HGPS cell (cell line): ENCODE measurements around a stretch of chr15.

DNA sequence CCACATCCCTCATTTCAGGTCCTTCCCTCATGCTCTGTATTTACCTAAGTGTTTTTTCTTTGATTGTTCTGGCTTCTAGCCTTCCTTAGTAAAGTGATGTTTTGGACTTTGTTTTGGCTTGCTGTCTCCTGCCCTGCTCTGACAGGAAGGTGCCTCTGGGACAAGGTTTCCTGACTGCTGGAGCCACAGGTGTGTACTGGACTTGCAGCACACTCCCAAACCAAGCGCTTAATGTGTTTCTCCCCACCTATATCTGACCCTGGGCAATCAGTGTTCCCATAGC lies 30.0 kb upstream of the ALDH1A2 start:
- RRBS, result no CpG with 5 or more reads among the region's 1 CpG

GRCh38 chr15:58145982-58147266 lies 8.2 kb downstream of the AQP9 start:
- RRBS, result no CpG with 5 or more reads among the region's 14 CpGs

DNA sequence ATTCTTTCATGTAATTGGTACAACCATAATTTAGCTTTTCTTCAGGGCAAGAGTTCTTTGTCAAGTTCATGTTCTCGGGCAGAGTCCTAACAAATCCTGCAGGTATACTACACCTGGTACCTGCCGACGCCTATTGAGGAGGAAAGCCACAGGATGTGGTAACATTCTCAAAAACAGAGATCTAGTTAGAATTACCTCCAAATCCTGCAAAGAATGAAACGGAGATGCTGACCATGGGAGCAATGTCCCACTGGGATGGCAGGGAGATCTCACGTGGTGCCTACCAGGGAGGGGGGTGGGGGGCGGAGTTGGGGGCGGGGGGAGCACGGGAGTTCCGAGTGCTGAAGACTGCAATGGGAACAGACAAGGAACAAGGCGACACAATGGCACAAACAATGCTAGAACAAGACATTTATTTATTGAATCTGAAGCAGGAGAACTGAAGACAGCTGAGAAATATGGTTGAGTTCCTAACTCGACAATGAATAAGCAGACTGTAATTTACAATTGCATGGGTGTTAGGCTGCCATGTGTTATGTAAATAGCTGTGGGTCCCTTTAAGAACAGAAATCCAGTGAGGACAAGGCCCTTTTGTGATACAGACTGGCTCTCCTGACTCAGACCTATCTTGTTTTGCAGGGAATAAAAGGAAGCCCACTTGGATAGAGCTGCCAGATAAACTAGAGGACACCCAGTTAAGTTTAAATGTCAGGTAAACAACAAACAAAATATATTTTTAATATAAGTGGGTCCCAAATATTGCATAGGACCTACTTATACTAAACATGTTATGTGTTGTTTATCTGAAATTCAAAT lies 91.1 kb downstream of the AQP9 start:
- RRBS, result no CpG with 5 or more reads among the region's 11 CpGs

DNA sequence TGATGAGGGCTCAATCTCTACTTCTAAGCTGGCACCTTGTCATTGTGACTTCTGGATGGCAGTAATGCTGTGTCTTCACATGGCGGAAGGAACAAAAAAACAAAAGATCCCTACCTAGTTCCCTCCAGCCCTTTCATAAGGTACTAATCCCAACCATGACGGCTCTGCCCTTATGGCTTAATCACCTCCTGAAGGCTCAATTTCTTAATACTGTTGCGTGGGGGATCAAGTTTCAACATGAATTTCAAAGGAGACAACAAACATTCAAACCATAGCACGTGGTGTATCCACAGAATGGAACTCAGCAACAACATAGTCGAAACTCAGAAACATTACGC lies 120.7 kb downstream of the AQP9 start:
- RRBS, result no CpG with 5 or more reads among the region's 6 CpGs

DNA sequence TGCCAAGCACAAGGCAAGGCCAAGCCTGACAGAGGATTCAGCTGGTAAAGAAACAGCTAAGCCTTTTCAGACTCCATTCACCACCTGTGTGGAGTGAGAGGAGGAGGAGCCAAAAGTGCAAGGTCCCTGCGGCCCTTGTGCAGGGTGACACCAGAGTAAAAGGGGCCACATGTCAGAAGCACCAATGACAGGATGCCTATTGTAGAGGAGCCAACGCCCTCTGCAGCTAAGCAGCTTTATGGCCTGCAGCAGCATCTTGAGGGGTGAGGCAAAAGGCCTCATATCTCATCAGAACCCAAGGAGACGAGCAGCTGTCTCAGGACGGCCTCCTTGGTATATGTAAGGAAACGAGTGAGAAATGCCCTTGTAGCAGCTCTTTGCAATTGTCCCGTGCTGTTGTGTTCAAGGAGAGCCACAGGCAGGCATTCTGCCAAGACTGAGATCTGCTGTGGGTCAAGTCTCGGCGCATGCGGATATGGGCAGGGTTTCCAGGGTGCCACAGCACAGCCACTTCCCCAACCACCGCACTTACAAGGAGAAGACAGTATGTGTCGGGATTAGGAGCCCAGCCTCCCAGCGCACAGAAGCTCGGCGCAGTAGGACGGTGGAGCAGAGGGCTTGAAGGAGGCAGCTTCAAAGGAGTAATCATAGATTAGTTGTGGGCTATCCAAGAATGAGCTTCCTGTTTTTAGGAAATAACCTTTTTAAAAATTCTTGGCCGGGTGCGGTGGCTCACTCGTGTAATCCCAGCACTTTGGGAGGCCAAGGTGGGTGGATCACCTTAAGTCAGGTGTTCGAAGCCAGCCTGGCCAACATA lies 121.3 kb upstream of the LIPC start:
- RRBS, result no CpG with 5 or more reads among the region's 19 CpGs

DNA sequence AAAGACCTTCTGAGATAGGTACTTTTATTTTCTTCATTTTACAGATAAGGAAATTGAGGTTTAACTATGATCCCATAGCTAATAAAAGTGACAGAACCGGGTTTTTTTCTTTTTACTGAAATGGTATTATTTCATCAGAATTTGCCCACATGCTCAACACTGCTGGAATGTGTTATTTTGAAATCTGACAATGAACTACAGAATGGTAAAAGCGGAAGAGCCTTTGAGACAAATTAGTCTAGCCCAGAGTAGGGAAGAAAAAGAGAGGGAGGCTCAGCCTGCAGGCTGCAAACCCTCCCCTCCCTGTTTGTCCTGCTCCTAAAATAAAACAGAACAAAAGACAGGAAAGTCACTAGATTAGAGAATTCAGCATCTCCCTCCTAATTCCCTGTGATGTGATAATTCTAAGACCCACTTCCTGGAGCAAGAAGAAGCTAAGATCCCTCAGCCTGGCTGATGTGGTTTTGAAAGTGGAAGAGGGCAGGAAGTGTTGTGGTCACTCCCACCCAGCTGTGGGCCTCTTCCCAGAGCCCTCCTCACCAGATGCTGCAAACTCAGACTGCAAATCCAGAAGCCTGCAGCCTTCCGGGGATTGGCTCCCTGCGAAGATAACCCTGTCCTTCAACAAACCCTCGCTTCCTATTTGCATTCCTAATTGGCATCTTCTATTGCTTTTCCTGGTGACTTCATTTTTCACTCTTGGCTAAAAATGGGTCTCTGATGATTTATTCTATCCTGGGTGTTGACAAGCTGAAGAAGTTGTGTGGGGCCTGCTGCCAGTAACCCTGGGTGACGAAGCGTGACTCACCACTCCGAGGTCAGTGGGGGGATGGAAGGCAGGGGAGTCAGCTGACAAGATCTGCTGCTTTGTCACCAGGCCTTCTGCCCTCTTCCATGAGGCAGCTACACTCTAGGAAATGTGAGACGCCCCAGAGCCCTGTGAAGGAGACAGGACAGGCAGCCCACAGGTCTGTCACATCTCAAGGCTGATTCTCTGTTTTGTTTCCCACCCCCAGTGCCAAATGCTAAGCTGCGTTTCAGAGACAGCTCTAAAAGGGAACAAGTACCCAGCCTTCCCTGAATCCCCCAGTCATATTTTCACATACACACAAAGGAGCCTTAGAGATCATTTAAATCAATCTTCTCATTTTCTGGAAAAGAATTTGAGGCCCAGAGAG lies 99.9 kb upstream of the LIPC start:
- RRBS, result no CpG with 5 or more reads among the region's 10 CpGs

- RRBS, result no CpG with 5 or more reads among the region's 10 CpGs
Measured at GRCh38 chr15:58432400-58432983, 701 bp downstream of the LIPC start.

DNA sequence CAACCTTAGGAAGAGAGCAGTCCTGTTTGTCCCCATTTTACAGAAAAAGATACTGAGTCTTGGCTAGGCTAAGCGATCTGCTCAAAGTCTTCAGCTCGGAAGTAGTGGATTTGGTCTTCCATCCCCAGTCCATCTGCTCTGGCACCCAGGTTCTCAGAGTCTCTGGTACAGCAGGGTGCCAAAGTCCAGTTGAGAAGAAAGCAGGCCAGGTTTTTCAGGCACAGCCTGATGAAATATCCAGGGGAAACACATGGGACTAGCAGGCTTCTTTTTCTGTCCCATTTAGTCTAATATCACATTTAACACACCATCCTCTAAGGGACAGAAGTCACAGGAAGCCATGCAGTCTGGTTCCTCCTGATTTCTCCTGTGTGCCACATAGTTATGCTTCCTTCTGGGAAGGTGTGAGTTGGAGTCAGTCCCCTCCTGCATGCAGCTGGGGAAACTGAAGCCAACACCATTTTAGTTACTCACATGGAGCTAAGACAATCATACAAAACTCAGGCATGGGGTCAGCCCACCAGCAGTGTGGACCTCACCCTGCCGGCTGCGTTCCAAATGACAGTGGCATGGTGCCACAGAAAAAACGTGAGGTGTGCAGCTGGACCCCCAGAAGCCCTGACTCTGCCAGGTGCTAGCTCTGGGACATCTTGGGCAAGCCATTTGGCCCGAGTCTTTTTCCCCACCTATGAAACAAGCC lies 44.4 kb downstream of the LIPC start:
- RRBS, result no CpG with 5 or more reads among the region's 6 CpGs

- RRBS, result 1% methylated on average over 44 of the region's 84 CpGs
Measured at GRCh38 chr15:58748673-58749538, 601 bp downstream of the ADAM10 start.

DNA sequence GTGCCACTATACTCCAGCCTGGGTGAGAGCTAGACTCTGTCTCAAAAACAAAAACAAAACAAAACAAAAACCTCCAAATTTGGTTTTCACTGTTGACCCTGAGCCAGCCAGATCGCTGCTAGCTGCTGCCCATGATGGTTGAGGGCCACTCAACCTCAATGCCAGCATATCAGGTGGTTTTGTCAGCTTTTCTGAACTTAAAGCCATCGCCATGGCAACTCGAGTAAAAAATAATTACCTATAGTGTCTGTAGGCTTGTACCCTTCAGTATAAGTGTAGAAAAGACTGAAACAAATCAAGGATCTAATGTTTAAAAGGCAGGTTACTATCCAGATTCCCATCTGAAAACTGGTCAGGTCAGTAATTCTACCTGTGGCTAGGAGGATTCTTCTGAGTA lies 55.6 kb downstream of the SLTM start:
- RRBS, result no CpG with 5 or more reads among the region's 3 CpGs

- RRBS, result no CpG with 5 or more reads among the region's 4 CpGs
Measured at GRCh38 chr15:58894327-58894764, 39.1 kb downstream of the SLTM start.

DNA sequence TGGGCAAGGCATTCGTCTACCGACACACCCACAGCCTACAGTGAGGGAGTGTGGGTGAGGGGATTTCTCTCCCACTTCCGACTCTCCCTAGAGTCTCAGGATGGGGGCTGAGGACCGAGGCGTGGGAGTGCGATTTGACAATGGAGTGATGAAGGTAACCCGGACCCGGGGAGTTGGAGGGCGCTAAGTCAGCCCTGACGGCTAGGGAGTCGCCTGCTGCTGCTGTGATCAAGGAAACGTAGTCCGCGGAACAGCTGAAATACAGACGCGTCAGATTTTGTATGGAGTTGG lies 734 bp downstream of the RNF111 start:
- RRBS, result no CpG with 5 or more reads among the region's 16 CpGs

- RRBS, result no CpG with 5 or more reads among the region's 2 CpGs
Measured at GRCh38 chr15:59089236-59089895, 15.6 kb upstream of the CCNB2 start.

DNA sequence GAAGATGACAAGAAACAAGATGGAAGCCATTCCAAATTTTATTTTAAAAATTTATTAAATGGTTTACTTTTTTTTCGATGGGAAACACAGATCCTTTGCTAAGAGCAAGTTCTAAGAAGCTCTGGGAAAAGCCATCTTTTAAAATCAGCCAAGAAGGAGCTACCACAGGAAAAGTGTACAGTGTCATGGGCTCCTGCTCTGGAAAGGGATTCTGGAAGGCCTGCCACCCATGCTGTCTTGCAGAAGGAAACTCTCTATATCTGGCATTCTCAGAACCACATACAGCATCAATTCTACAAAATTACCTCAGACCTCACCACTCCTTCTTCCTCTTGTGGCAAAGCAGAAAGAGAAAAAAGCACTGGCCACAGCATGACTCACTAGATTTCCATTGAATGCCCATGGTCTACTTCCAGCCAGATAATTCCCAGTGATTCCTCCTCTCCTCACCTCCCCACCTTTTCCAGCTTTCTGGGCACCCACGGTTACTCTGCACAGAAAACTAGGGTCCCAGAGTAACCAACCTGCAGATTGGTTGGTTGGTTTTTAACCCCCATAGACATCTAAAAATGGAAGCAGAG lies 67.4 kb downstream of the LDHAL6B start:
- RRBS, result no CpG with 5 or more reads among the region's 2 CpGs

DNA sequence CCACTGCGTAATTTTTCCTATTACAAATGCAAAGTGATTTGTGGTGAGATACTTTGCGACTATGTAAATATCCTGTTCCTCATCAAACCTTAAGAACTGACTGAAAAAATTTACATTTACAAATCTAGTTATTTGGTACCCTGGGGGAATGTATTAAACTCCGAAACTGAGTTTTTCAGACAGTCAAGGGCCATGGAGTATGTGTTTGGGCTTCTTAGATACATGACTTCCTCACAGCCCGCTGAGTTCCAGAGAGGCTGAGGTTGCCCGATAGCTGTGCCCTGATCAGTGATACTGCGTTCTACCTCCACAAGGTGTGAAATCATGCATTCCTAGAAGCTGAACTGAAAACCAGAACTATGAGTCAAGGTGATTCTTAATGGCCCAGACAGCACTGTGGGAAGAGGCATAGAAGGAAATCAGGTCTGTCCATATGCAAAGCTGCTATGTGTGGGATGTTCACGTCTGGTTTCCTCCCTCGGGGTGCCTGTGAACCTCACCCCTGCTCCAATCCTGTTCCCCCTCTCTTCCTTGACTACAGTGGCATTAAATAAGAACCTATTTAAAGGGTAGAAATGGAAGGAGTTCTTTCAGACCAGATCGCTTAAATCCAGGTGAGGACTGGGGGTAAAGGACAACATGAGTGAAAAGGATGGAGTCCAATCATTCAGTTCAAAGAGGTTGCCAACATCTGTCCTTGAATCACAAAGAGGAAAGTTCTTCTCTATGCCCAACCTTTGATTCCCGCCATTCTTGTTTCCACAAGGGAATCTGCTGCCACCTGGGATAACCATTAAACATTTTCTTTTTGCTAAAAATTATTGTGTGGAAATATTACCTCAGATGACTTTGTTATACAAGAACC lies 74.3 kb downstream of the MYO1E start:
- RRBS, result no CpG with 5 or more reads among the region's 10 CpGs

DNA sequence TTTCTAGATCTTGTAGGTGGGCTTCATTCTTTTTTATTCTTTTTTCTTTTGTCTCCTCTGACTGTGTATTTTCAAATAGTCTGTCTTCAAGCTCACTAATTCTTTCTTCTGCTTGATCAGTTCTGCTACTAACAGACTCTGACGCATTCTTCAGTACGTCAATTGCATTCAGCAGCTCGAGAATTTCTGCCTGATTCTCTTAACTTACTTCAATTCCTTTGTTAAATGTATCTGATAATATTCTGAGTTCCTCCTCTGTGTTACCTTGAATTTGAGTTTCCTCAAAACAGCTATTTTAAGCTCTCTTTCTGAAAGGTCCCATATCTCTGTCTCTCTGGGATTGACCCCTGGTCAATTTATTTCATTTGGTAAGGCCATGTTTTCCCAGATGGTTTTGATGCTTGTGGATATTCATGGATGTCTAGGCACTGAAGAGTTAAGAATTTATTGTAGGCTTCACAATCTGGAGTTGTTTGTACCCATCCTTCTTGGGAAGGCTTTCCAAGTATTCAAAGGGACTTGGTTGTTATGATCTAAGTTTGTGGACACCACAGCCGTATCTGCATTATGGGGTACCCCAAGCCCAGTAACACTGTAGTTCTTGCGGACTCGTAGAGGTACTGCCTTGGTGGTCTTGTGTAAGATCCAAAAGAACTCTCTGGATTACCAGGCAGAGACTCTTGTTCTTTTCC lies 28.9 kb downstream of the MYO1E start:
- RRBS, result no CpG with 5 or more reads among the region's 6 CpGs

- RRBS, result no CpG with 5 or more reads among the region's 6 CpGs
Measured at GRCh38 chr15:59406362-59406960, 31.5 kb upstream of the FAM81A start.

DNA sequence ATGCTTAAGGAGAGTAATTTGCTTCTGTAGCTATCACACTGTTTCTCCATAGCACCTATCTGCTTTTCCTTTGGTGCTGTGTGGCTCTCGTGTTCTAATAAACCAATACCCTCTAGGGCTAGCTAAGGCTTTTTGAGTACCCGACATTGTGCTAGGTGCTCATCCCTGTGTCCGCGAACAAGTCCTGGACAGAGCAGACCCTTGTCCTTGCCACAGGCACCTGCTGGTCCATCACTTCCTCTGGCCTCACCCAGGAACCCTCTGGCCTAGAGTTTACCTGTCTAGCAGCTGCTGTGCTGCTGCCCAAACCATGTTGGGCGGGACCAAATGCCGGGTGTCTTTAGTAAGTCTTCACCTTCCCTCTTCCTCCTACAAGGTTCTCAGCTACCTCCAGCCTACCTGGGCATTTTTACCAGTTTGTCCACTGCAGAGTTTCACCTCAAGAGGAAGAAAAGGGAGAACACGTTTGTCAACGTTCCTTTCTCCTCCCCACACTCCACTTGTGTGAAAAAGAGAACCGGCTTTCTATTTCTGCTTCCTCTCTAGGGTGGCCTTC lies 80.6 kb upstream of the GCNT3 start:
- RRBS, result no CpG with 5 or more reads among the region's 9 CpGs

DNA sequence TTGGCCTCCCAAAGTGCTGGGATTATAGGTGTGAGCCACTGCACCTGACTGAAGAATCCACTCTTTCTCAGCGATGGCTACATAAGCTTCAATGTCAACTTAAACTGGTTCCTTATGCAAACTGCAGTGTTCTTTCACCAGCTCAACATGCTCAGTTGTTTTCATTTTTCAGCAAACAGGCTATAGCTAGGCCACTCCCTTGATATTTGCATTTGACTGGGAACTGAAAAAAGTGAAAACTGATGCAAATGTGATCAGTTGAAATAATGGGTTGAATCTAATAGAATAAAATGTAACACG lies 74.2 kb upstream of the GCNT3 start:
- RRBS, result no CpG with 5 or more reads among the region's 2 CpGs